Left lung (tissue), 1 donor: Measurements from ENCODE around the genes SLC26A4 and PNPLA8.

DNA sequence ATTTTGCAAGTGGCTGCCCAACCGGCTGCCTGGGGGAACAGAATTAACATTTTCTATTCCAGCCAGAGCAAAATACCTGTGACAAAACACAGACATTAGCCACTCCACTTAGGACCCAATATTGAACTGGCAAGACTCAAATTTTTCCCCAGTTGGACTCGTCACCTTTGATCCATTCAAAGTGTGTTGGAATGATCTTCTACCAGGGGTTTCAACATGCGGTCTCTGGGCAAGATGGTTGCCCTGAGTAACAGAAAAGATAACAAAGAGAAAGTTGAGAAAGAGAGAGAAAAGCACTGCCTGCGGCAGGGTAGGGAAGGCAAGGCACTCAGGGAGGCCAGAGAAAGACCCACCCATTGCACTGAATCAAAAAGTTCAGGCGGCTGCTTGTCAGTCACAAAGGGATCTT, 174.9 kb upstream of the NAMPT start:
- PRO-cap: no peak

- PRO-cap: no peak
Observed at GRCh38 chr7:106870718-106871370, 5.8 kb downstream of the PIK3CG start.

DNA sequence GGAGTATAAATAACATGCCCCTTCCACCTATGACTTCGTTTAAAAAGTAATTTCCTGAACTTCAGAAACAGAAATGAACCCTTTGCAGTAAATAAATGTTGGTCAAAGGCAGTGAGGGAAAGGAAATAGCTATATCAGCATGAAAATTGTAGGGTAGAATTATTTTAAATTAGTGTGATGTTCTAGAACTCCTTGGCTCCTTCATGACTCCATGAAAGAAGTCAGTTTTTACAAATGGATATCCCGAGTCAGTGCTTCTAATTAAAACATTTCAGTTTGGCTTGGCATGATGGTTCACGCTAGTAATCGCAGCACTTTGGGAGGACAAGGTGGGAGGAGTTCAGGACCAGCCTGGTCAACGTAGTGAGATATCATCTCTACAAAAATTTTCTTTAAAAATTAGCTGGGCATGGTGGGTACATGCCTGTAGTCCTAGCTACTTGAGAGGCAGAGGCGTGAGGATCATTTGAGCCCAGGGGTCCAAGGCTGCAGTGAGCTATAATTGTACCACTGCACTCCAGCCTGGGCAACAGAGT, 12.2 kb downstream of the HBP1 start:
- PRO-cap: no peak

GRCh38 chr7:107318547-107319290, 149.9 kb downstream of the HBP1 start:
- PRO-cap: no peak

DNA sequence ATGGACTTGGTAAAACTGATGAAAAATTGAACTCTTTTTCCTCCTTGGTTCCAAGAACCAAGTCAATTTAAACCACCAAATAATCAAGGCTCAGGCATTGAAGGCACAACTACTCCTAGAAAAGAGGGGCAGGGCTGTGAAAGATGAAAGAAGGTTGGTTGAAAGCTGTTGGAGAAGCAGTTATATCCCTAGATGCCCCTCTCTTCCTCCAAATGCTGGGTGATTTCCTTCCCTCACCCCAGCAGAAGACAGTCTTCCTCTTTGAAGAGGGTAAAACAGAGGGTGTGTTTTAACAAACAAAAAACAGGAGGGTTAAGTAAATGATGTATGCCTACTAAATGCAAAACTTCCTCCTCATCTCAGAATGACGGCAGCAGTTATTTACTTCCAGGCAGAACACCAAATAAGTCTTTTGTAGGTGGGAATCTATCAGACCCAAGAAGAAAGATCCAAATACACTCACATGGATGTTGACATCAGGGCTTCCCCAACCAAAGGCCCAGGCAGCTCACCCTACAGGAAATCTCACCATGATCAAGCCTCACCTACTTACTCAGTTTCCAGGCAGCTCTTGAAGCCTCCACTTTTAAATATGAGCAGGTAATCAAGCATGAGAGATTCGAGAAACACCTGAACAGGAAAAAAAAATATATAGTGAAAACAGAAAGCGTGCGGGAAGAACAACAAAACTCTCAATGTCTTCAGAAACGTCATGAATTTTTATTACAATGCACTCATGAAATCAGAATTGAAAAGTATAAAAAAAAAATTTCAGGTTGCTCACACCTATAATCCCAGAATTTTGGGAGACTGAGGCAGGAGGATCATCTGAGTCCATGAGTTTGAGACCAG, 27.1 kb upstream of the SLC26A4 start:
- PRO-cap: no peak

DNA sequence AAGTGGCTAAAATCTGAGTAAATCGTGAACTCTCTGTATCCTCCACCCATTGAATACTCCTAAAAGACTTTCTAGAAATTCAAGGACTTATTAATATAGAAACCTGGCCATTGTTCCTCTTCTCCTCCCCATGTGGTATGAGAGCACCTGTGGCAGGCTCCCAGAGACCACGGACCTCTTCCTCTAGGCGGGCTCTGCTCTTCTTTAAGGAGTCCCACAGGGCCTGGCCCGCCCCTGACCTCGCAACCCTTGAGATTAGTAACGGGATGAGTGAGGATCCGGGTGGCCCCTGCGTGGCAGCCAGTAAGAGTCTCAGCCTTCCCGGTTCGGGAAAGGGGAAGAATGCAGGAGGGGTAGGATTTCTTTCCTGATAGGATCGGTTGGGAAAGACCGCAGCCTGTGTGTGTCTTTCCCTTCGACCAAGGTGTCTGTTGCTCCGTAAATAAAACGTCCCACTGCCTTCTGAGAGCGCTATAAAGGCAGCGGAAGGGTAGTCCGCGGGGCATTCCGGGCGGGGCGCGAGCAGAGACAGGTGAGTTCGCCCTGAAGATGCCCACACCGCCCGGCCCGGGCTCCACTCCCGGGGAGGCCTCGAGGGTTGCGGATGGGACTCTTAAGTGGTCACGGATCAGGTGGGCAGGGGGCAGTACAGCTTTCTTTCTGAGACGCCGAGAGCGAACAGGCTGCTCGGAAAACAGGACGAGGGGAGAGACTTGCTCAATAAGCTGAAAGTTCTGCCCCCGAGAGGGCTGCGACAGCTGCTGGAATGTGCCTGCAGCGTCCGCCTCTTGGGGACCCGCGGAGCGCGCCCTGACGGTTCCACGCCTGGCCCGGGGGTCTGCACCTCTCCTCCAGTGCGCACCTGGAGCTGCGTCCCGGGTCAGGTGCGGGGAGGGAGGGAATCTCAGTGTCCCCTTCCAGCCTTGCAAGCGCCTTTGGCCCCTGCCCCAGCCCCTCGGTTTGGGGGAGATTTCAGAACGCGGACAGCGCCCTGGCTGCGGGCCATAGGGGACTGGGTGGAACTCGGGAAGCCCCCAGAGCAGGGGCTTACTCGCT, at the start of gene SLC26A4:
SLC26A4 (plus strand) TSS at position 505 of the 1,056 bp plus-strand sequence.
- PRO-cap: no peak

DNA sequence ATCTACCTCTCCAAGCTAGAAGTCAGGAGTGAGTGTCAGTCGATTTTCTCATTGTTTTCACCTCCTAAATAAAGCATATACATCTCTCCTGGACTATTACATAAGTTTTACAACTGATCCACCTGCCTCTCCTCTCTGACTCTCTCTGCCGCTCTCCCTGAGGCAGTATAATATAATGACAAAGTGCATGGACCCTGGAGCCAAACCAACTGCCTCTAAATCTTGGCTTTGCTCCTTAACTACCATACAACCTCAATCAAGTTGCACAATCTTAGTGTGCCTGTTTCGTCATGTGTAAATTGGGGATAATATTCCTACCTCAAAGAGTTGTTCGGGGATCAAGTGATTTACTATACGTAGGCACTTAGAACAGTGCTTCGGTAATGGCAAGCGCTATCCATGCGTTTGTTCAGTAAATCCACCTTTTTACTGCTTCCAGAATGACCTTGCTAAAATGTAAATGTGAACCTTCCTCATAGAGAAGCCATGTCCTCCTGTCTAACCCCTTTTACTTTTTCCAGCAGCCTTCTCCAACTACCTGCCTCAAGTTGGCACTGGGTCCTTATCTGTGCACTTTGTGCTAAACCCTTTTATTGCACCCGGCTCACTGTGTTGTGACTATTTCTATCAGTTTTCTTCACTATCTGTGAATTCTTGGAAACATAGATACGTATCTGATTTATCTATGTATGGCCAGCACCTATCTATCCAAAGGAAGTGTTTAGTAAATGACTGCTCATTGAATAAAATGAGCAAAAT, 30.6 kb upstream of the DLD start:
- PRO-cap: no peak

DNA sequence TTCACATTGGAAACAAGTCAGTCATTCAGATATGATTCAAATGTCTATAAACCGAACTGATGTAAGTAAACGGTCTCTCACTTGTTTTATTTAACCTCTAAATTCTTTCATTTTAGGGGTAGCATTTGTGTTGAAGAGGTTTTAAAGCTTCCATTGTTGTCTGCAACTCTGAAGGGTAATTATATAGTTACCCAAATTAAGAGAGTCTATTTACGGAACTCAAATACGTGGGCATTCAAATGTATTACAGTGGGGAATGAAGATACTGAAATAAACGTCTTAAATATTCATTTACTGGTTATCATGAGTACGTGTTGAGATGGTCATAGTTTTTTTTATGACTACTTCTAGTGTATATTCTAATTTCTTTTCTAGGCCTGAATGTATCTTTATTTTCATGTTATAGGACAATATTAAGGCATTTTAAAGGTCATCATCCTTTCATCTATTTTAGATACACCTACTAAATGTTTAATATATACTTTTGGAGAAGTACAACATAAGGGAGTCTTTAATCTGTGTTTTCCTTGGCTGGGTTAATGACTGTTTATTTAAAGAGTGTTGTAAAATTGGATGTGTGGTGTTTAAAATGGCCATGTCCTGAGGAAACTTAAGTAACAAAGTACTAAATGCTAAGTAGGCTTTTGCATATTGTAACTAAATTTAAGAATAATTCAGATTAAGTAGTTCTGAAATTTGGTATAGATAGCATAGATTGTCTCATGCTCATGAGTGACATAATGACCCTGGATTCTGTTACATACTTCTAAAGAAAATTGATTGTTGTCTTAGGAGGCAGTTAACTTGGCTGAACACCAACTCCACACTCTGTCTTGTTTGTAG, 28.9 kb downstream of the DLD start:
- PRO-cap: unidirectional peak, plus-strand start at position 571 of the sequence

DNA sequence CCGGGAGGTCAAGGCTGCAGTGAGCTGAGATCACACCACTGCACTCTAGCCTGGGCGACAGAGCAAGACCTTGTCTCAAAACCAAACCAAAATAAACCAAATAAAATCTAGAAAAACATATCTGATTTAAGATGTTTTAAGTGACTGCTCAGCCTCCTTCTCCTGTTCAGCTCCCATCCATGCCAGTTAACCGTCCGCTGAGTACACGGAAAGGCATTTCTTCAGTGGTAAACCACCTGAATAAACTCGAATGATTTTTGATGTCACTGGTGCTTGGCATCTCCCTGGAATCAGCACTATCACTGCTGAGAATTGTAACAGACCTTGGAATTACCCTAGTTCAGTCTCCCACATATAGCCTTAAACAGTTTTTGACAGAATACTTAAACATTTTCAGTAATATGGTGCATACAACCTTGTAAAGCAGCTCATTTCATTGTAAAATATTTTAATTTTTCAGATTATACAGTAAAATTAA, 24.1 kb upstream of the NRCAM start:
- PRO-cap: no peak

DNA sequence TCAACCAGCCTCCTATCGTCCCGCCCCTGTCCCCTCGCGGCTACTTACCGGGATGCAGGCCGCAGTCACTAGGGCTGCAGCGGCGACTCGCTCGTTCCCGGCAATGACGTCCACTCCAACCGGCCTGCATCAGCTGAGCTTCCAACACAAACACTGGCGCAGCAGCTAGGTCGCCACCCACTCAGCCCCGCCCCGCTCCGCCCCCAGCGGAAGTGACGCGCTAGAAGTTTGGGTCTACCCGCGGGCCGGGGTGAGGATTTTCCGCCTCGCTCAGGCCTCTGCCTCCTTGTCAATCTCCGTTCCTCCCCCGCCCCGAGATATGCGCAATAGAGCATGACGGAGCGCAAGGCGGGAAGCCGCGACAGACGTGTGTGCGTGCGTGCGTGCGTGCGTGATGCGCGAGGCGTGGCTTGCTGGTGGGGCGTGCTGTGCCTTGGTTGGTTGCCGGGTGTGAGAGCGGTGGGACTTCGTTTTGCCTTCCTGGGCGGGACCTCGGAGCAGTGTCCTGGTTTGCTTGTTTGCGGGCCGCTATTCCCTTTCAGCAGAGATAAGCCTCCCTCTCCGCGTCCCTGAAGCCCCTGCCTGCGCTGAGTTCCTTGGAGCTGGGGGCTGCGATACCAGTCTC, at the start of gene PNPLA8:
PNPLA8 (minus strand) TSS at position 155 of the 625 bp plus-strand sequence.
- PRO-cap: bidirectional peak, plus-strand start at position 470 of the sequence, minus-strand start at position 105 of the sequence

- PRO-cap: no peak
Observed at GRCh38 chr7:110534124-110534900, 556.6 kb upstream of the LRRN3 start.

DNA sequence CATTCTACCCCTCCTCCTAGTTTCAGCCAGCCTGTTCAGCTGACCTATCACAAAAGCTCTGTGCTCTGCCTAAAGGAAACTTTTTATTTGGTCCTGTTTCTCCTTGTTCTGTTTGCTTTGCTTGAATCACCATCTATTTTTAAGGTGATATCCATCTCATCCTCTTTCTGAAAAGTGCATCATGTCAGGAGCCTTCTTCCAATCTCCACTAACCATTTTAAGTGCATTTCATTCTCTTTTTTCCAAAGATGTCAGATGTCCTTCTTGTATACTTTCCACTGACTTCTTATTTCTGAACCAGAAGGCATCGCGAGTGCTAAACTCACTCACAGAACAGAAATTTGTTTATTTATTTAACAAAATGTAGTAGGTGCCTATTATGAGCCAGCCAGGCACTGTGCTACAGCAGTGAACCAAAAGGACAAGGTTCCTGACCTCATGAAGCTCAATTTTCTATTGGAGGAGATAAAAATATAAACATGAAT, 220.9 kb upstream of the LRRN3 start:
- PRO-cap: no peak

DNA sequence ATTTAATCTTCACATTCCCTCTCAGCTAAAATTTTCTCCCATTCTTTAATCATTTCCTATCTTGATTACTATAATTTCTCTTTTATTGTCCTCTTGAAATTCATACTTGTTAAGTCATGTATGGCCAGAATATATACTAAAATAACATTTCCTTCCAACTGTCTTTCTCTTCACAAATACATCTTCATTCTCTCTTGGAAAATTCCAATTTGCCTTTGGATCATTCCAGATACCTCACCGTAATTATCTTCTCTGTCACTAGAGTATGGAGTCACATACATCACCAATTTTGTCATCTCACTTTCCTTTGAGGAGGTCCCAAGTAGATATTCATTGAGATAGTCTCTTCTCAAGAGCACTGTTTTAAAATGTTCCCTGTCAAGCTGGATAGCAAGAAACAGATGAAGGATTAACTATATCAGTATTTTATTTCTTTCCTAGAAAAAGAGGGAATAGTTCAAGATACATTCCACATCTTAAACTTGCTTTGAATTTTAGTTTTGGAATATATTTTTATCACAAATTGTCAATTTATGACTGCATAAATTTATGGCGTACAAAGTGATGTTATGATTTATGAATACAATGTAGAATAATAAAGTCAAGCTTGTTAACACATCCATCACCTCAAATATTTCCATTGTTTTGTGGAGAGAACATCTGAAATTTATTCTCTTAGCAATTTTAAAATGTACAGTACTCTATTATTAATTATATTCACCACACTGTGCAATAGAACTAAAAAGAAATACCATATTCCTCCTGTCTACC, 125.1 kb downstream of the LRRN3 start:
- PRO-cap: no peak

GRCh38 chr7:111343091-111343652, 219.1 kb downstream of the IMMP2L start:
- PRO-cap: no peak

DNA sequence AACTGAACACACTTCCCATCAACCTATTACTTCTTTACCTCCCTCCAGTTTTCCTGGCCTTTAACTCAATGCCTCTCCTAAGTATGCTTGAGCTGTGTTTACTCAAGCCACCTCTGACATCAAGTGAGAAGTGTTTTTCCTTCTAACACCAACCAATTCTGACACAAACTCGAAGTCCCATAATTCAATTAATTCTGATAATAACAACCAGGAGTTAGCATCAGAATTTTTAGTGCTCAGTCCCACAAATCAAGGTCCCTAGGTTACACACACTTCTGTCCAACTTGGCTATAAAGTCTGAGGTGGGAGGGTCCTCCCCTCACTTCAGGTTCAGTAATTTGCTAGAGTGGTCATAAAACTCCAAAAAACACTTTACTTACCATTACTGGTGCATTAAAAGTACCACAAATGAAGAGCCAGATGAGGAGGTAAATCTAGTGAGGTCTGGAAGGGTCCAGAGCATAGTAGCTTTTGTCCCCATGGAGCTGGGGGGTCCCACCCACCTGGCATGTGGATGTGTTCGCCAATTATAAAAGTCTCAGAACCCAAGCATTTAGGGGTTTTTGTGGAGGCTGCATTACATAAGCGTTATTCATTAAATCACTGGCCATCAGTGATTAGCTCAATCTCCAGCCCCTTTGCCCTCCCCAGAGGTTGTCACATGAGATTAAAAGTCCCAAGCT, 169.7 kb downstream of the IMMP2L start:
- PRO-cap: no peak

- PRO-cap: no peak
Observed at GRCh38 chr7:111803244-111803971, 241.1 kb upstream of the IMMP2L start.

DNA sequence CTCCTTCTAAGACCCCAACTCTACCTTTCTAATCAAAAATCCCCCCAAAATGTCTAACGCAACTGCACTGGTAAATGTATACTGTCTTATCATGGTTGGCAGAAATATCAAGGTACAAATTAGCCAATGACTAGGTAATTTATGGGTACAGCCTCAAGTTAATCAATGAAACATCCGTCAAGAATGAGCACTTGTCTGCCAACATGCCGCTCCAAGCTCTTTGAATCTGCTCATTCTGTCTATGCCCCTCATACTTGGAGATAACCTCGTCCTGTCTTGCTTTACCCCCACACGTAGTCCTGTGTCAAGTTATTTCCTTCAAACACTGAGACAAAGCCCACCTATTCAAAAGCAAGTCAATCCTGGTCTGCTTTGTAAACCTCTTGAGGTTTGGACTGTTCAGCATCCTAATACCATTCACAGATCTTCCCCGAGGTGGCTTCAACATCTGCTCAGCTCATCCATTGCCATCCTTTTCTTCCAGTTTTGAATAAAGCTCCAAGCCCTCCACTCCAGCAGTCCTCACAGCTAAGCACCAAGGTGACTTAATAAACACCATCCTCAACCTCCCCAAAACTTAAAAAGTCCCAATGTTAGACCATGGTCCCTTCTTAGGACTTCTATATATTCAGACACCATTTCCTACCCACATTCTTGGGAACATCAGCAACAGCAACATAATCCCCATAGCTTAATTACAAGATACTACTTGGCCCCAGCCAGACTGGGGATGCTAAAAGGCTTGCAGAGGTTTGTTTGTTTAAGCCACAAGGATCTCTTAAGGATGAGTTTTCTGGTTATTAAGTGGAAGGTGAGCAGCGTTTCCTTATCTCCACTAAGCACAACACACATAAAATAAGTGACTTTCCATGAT, 55.8 kb downstream of the DOCK4 start:
- PRO-cap: no peak

GRCh38 chr7:112192155-112192785, 13.9 kb downstream of the DOCK4 start:
- PRO-cap: no peak

DNA sequence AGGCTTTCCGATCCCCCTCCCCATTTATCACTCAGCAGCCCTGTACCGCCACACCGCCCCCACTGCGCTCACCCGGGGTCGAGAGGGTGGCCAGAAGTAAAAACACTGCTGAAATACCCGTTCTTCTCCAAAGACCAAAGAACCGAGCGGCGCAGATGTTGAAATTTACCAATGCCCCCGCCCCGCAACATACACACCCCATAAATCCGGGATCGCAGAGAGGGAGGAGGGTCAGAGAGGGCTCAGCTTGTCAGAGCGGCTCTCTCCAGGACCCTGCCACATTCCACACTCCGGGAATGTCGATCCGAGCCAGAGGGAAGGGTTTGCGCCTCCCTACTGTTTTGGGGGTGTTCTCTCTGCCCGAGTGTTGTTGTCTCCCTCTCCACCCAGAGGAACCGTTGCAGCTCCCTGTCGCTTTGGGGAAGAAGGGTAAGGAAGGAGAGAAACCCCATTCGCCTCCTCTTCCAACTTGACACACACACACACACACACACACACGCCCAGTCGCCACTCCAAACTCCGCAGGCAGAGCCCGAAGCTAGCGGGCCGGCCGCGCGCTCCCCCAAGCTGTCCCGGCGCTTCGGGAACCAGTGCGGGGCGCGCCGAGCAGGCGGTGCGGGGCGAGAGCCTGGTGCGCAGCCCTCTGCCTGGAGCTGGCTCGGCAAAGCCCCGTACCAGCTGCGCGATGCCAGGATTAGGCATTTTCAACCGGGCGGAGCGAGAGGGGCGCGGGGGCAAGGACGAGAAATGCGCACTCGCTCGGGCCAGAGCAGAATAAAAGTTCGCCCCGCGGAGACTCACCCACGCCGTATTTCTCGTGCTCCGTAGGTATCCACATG, 679 bp downstream of the DOCK4 start:
- PRO-cap: bidirectional peak, plus-strand start at position 515 of the sequence, minus-strand start at position 298 of the sequence

- PRO-cap: no peak
Observed at GRCh38 chr7:112476714-112477218, 4.0 kb upstream of the LSMEM1 start.